ENCODE measurements around the genes IL1R1, IL1RL2, IL1RL1, TGFBRAP1 and FHL2.

DNA sequence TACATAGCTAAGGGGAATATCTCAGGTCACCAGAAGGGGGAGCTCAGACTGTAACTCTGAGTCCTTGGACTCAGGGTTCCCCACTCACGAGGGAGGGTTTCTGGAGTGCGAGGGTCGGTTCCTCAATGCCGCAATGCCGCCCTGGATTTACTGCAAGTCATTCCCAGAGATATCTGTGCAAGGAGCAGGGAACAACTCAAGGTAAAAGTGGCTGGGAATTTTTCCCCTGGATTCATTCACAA is 14.6 kb downstream of the IL1R2 start:
- RRBS, result no CpG with 5 or more reads among the region's 5 CpGs
CAGE:
- cytosol, long polyA plus RNA, result no peak
- long polyA plus RNA, result no peak
- nucleus, long polyA plus RNA, result no peak

- RRBS, result 4% methylated on average over 21 of the region's 77 CpGs
CAGE:
- cytosol, long polyA plus RNA, result no peak
- long polyA plus RNA, result no peak
- nucleus, long polyA plus RNA, result no peak
Measured at GRCh38 chr2:102142590-102143340, at the start of gene IL1R1. IL1R1 (plus strand) TSS chr2:102142746.

GRCh38 chr2:102186620-102187289 is at the start of gene IL1RL2:
IL1RL2 (plus strand) TSS chr2:102187023.
- RRBS, result no CpG with 5 or more reads among the region's 22 CpGs
CAGE:
- cytosol, long polyA plus RNA, result no peak
- long polyA plus RNA, result no peak
- nucleus, long polyA plus RNA, result no peak

GRCh38 chr2:102251485-102252081 is 59.8 kb upstream of the IL1RL1 start:
- RRBS, result no CpG with 5 or more reads among the region's 15 CpGs
CAGE:
- cytosol, long polyA plus RNA, result no peak
- long polyA plus RNA, result no peak
- nucleus, long polyA plus RNA, result no peak

GRCh38 chr2:102311320-102311744 is at the start of gene IL1RL1:
IL1RL1 (plus strand) TSS chr2:102311563.
- RRBS, result no CpG with 5 or more reads among the region's 2 CpGs
CAGE:
- cytosol, long polyA plus RNA, result no peak
- long polyA plus RNA, result no peak
- nucleus, long polyA plus RNA, result no peak

DNA sequence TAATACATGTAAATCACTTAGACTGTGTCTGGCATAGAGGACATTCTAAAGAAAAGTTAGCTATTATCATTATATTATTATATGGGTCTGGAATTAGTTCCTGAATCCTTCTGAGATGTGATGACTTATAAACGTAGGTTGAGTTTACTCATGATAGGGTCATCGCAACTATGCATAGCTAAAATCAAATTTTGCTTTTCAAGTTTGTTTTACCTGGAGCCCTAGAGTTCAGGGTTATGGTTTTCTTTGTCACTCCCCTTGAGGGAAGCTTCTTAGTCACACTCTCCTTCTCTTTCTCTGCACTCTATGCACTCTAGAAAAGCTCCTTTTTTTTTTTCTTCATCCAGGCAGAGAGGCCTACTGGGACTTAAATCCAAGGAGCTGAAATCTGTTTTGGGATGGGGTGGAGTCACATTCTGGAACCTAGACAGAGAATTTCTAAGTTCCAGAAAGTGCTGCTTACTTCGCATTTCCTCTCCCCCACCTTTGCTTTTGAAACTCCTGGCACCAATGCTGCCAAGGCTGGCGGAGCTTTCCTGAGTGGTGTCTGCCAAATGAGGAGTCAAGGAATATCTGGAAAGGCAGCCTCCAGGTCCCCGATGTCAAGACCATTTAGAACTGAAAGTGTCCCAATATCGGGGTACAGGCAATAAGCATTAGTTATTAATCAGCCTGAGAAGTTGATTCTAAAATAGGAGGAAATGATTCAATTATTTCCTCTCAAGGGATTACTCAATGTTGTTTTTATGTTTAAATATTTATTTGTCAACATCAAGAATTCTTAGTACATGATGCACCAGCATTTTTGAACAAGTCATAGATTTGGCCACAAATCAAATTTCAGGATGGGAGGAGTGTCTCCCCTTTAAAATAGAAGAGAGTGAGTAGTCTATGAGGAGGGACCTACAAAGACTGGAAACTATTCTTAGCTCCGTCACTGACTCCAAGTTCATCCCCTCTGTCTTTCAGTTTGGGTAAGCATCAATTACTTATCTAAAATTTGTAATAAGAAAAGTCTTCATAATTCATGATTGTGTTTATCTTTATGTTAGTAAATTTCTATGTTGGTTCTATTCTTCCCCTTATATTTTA is 18.9 kb upstream of the IL18R1 start:
- RRBS, result no CpG with 5 or more reads among the region's 7 CpGs
CAGE:
- cytosol, long polyA plus RNA, result no peak
- long polyA plus RNA, result no peak
- nucleus, long polyA plus RNA, result no peak

- RRBS, result no CpG with 5 or more reads among the region's 9 CpGs
CAGE:
- cytosol, long polyA plus RNA, result no peak
- long polyA plus RNA, result no peak
- nucleus, long polyA plus RNA, result no peak
Measured at GRCh38 chr2:102358447-102358975, 2.9 kb downstream of the IL18R1 start.

DNA sequence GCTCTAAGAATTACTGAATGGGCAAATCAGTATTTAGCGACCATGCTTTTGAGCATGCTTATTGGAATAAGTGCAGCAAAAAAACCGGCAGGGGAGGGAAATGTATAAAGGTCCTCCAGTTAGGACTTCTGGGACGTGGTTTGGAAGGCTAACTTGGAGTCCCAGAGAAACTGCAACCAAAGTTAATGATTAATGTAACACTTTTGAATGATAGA is 890.6 kb upstream of the POU3F3 start:
- RRBS, result no CpG with 5 or more reads among the region's 3 CpGs
CAGE:
- cytosol, long polyA plus RNA, result no peak
- long polyA plus RNA, result no peak
- nucleus, long polyA plus RNA, result no peak

DNA sequence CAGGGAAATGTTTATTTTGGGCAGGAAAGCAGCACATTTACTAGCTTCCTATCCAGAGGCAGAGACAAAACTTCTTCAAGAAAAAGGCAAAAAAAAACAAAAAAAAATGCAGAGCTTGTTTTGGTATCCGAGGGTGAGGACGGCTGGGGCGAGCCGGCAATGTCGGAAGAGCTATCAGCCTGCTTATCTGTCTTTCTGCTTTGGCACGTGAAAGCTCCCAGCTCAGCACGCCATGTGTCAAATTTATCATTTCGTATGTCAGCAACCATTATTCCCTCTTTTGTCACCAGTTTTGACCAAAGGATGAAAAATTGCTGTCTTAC is 532.2 kb upstream of the POU3F3 start:
- RRBS, result no CpG with 5 or more reads among the region's 8 CpGs
CAGE:
- cytosol, long polyA plus RNA, result no peak
- long polyA plus RNA, result no peak
- nucleus, long polyA plus RNA, result no peak

GRCh38 chr2:104502826-104503529 is 350.9 kb upstream of the POU3F3 start:
- RRBS, result no CpG with 5 or more reads among the region's 11 CpGs
CAGE:
- cytosol, long polyA plus RNA, result no peak
- long polyA plus RNA, result no peak
- nucleus, long polyA plus RNA, result no peak

DNA sequence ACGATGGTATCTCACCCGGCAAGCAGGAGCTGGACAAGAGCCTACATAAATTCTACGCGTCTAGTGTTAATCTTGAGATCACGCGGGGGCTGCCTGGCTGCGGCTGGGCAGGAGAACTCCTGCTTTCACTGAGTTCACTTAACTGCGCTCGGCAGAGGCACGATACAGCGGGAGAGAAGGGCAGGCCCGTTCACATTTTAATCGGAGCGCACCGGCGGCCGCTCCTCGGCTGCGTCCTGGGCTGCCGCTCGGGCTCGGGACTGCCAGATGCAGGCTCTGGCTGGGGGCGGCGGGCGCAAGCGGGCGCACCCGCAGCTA is 1.7 kb upstream of the POU3F3 start:
- RRBS, result no CpG with 5 or more reads among the region's 28 CpGs
CAGE:
- cytosol, long polyA plus RNA, result no peak
- long polyA plus RNA, result no peak
- nucleus, long polyA plus RNA, result no peak

DNA sequence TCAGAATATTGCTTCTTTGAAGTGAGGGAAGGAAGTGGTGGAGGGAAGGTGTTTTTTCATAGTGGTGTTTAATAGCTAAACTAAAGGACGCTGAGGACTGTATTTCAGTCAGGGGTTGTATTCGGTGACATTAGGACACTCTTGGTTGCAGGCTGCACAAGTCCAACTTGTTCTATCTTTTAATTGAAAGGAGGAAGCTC is 69.9 kb downstream of the MRPS9 start:
- RRBS, result no CpG with 5 or more reads among the region's 2 CpGs
CAGE:
- cytosol, long polyA plus RNA, result no peak
- long polyA plus RNA, result no peak
- nucleus, long polyA plus RNA, result no peak

DNA sequence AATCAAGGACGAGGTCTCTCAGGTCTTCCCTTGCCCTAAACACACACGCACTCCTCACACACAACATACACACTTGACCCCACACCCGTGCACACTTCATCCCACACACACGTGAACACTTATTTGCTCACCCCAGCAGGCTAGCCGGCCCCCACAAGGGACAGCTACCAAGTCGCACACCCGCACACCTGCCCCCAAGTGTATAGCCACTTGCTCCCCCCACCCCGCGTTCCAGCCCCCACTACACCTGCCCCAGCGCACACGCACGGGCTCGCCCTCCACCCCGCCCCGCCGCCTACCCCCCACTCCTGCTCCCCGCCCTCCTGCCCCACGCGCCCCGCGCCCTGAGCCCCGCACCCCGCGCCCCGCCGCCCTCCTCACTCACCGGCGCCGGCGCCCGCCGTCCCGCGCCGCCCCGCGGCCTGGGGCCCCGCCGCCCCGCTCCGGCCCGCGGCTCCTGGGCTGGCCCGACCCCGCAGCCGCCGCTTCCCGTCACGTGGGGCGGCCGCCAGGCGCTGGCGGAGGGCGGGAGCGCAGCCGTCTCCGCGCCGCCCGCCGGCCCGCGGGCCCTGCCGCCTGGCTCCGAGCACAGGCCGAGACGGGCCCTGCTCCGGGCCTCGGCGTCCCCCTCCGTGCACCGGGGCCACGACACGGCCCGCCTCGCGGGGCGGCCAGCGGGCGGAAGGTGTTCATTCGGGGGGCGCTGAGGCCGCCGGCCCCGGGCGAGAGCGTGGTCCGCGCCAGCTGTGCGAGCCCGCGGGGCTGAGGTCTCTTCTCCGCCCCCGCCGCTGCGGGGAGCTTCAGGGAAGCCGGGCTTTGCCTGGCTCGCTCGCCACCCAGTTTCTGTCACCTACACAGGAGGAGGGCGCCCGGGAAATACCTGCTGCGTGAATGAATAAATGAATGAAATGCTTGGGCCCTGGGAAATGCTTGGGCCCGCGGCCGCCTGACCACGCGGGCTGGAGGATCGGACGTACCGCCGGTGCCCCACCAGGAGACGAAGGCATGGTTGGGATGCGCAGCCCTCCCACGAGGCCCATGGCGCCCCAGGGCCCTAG is at the start of gene TGFBRAP1:
Gene TGFBRAP1 (minus strand): TSS at position 496 of the 1,058 bp plus-strand sequence.
- RRBS, result 2% methylated on average over 63 of the region's 115 CpGs
CAGE:
- cytosol, long polyA plus RNA, result start-site peak on the minus strand centred at position 435 of the sequence, 36 bp wide, 43 reads; start-site peak on the plus strand centred at position 534 of the sequence, 26 bp wide, 11 reads
- long polyA plus RNA, result start-site peak on the minus strand centred at position 446 of the sequence, 58 bp wide, 52 and 35 reads in 2 replicates
- nucleus, long polyA plus RNA, result start-site peak on the minus strand centred at position 442 of the sequence, 152 bp wide, 62 reads; start-site peak on the plus strand centred at position 544 of the sequence, 53 bp wide, 13 reads

DNA sequence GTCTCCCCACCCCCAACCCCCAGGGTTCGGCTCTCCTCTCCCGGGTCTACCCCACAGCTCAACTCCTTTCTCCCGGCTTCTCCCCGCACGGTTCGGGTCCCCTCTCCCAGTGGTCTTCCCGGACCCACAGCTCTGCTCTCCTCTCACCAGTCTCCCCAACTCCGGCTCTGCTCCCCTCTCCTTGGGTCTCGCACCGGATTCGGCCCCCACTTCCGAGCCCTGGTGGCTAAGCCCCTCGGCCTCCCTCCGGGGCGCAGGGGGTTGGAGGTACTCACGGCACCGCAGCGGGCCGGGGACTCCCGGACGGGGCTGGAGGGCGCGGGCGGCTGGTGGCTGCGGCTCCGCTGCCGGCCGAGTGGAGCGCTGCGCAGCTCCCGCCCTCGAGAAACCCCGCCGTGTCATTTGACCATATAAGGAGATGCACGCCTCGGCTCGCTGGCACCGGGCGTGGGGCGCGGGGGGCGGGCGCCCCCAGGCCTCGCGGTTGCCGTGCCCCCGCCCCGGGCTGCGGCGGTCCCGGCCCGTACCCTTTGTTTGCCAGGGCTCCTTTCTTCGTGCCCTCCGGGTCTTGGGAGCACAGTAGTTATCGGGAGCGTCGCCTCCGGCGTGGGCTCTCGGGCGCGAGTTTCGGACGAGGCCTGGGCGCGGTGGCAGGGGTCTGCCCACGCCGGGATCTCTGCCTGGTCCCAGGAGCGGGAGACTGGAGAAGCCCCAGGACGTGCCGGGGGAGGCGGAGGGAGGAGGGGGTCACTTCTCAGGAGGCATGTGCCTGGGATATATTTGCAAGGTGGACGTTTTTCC is at the start of gene FHL2:
Gene FHL2 (minus strand): TSS at position 357 of the 801 bp plus-strand sequence.
- RRBS, result 6% methylated on average over 54 of the region's 73 CpGs
CAGE:
- cytosol, long polyA plus RNA, result no peak
- long polyA plus RNA, result start-site peak on the minus strand centred at position 318 of the sequence, 37 bp wide, 53 and 134 reads in 2 replicates
- nucleus, long polyA plus RNA, result start-site peak on the minus strand centred at position 317 of the sequence, 37 bp wide, 236 reads

- RRBS, result no CpG with 5 or more reads among the region's 8 CpGs
CAGE:
- cytosol, long polyA plus RNA, result no peak
- long polyA plus RNA, result no peak
- nucleus, long polyA plus RNA, result no peak
Measured at GRCh38 chr2:105455564-105456260, 56.9 kb upstream of the FHL2 start.

- RRBS, result no CpG with 5 or more reads among the region's 14 CpGs
CAGE:
- cytosol, long polyA plus RNA, result no peak
- long polyA plus RNA, result no peak
- nucleus, long polyA plus RNA, result no peak
Measured at GRCh38 chr2:105467919-105468917, 69.4 kb upstream of the FHL2 start.

GRCh38 chr2:105488182-105488891 is 89.5 kb upstream of the FHL2 start:
- RRBS, result no CpG with 5 or more reads among the region's 10 CpGs
CAGE:
- cytosol, long polyA plus RNA, result no peak
- long polyA plus RNA, result no peak
- nucleus, long polyA plus RNA, result no peak

DNA sequence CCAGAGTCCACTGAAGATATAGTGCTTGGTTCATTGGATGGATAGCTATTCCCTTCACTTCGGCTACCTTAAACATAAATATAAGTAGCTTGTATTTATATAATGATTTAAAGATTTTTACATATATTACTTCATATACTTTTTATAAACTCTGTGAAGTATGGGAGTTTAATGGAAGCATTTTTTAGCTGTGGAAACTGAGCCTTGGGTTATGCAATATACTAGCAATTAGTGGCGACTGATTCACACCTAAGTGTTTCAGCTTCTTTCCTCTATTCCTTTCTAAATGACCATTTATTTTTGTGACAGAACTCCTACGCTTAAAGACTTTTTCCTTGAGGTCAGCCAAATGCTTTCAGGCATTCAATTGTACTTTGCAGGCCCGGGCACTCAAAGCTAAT is 116.5 kb upstream of the FHL2 start:
- RRBS, result 88% methylated on average over 1 of the region's 4 CpGs
CAGE:
- cytosol, long polyA plus RNA, result no peak
- long polyA plus RNA, result no peak
- nucleus, long polyA plus RNA, result no peak

- RRBS, result no CpG with 5 or more reads among the region's 5 CpGs
CAGE:
- cytosol, long polyA plus RNA, result no peak
- long polyA plus RNA, result no peak
- nucleus, long polyA plus RNA, result no peak
Measured at GRCh38 chr2:105576428-105576796, 168.3 kb upstream of the NCK2 start.

GRCh38 chr2:105592182-105592829 is 152.4 kb upstream of the NCK2 start:
- RRBS, result no CpG with 5 or more reads among the region's 6 CpGs
CAGE:
- cytosol, long polyA plus RNA, result no peak
- long polyA plus RNA, result no peak
- nucleus, long polyA plus RNA, result no peak